Mesenchymal stem cell of Wharton's jelly (primary cell): ENCODE measurements around a stretch of chr18.

- CAGE, long polyA plus RNA, result no peak
Measured at GRCh38 chr18:59345784-59346295, 13.2 kb downstream of the LMAN1 start.

DNA sequence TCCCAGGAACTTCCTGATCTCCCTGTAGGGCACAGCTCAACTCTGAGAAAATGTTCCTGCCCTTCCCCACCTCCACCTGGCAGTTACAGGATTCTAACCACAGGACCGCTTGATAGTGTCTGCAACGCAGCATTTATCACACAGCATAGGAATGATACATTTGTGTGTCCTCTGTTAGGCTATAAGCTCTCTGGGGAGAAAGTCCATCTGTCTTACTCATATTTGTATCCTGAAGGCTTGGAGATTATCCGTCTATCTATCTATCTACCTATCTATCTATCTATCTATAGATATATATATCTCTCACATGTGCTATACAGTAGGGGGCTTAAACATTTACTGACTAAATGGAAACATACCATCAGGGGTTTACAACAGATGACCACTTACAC, 6.4 kb downstream of the LMAN1 start:
- CAGE, long polyA plus RNA, result no peak

DNA sequence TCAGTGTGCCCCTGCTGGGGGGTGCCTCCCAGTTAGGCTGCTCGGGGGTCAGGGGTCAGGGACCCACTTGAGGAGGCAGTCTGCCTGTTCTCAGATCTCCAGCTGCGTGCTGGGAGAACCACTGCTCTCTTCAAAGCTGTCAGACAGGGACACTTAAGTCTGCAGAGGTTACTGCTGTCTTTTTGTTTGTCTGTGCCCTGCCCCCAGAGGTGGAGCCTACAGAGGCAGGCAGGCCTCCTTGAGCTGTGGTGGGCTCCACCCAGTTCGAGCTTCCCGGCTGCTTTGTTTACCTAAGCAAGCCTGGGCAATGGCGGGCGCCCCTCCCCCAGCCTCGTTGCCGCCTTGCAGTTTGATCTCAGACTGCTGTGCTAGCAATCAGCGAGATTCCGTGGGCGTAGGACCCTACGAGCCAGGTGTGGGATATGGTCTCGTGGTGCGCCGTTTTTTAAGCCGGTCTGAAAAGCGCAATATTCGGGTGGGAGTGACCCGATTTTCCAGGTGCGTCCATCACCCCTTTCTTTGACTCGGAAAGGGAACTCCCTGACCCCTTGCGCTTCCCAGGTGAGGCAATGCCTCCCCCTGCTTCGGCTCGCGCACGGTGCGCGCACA, 50.3 kb upstream of the LMAN1 start:
- CAGE, long polyA plus RNA, result no peak

DNA sequence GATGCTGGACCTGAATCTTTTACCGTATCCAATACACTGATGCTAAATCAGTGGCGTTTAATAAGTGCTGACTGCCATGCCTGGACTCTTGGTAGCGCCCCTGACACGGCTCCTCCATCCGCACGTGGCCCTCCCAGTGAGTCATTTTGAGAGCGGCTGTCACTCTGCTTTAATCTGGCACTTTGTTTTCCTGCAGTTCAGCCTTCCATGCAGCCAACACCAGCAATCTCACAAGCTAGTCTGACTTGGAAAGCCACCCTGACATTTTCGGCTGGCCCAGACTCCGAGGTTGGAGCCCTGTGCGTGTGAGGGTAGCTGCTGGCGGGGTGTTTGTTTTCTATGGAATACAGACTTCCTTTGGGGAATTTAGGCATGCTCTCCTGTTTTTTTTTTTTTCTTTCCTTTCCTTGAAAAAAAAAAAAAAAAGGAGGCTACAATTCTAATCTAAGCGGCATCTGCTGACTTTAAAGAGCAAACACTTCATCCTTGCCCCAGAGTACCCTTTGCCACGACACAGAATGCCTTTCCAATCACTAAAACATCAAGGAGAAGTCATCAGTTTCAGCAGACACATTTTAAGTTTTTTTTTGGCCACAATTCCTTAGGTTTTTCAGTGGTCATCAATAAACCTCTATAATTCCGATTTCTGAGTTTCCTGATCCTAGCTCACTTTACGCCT, 155.3 kb upstream of the LMAN1 start:
- CAGE, long polyA plus RNA, result no peak

GRCh38 chr18:59550334-59550677, 146.9 kb downstream of the CCBE1 start:
- CAGE, long polyA plus RNA, result no peak

GRCh38 chr18:59923531-59924056, 23.8 kb downstream of the PMAIP1 start:
- CAGE, long polyA plus RNA, result no peak

DNA sequence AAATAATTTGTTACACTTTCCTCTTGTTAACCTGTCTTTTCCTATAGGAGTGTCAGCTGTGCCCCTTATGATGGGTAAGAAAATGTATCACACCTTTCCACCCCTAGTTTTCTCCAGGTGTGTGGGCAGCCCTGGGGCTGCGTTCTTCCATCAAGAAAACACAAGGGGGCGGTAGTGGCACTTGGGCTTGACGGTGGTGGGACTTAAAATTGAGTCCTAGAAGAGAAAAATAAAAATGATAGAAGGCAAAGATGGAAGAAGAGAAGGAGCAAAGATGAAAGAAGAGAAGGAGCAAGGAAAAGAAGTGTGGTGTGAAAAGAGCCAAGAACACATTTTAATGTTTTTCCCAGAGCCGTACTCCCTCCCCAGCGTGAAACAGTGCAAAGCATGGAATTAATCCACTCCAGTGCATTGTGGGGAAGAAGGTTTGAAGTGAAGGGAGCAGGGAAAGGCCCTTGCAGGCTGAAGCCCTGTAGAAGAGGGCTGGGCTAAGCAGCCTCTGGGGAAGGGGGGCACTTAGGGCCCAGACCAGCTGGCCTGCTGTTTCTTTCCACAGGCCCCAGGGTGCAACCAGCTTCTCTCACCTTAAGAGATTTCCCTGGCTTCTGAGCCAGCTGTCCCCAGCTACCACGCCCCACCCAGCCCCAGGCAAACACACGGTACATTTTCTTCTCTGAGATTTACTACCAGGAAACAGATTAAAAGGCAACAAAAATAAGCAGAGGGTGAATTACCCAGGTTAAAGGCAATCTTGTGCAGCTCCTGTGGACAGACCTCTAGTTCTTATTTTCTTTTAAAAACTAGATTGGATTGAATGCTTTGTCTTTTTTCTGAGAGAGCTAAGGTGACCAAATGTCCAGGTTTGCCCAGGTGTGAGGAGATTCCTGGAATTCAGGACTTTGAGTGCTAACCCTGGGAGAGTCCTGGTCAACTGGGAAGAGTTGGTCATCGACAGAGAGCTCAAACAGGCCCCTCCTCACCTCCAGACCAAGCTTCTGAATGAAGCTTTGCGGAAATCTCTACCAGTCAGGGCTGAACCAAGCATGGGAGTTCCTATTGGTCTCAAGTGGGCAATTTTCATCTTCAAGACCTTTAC, 256.6 kb downstream of the RNF152 start:
- CAGE, long polyA plus RNA, result no peak

DNA sequence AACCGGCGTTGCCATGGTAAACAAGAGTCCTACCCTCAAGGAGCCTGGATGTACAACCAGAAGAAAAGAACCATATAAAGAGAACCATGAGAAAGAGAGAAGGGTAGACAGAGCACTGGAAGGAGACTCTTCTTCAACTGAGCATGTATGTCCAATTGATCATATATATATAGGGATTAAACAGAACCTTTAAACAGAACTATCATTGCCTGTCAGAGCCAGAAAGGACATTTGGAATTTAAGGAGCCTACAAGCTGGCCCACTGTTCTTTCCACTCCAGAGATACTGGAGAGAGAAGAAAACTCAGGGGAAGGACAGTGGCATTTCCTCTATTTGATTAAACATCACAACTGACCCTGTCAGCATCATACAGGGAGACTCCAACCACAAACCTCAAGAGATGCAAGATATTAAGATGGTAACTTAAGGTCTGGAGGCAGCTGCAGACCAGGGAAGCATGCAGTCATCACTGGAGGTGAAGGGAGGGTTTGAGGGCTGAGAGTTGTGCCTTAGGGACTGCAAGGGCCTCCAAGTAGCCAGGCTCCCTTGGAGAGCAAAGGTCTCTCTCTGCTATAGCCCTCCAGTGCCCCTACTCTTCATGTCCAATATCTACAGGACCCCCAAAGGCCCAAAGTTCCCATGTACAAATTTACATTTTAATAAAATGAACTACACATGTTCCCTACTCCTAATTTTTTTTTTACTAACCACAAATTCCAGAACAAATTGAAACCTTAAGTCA, 67.5 kb downstream of the RNF152 start:
- CAGE, long polyA plus RNA, result no peak

DNA sequence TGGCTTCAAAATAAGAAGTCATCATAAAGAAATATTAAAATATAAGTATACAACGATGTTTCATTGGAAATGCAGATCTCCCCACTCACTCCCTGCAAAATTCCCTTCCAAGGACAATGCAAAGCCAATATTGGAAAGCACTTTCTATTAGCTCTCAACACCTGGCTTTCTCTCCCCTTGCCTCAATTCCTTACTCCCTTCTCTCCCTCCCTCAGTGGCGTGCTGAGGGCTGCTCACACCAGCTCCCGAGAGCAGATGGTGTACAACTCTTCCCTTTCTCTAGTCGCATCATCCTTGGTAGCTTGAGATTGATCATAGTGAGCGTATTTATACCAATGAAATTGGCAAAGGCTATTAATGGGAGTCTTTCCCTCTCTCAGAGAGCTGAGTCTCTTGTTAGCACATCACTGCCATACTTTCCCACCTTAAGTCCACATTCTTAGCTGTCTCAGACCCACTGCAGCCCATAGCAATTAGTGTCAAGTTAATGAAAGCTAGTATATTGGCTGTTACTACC, 57.9 kb downstream of the PIGN start:
- CAGE, long polyA plus RNA, result no peak

DNA sequence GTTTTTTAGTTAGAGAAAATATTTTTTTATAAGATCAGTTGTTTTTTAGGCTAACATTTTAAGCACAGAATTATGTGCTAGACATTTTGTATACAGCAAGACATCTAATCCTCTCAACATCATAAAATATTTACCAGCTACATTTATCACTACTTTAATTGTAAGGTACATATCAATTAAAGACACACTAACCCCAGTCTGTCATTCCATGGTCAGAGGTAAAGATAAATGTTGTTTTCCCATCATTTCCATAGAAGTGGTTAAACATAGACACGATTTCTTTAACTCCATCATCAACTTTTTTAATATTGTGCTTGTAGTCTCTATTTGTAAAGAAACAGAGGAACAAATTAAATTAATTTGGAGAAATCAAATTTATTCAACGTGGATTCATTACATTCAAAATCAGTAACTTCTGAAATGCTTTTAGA, 40.1 kb downstream of the PIGN start:
- CAGE, long polyA plus RNA, result no peak

DNA sequence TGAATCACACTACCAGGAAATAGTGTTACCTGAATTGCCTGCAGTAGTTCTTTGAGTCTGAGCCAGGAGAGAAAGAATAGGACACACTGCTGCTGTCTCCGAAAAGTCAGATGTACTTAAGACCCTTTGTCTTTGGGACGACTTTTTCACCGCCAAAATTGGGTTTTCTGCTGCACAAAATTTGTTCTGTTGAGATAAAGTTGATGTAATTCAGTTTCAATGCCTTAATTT, 1.2 kb downstream of the RELCH start:
- CAGE, long polyA plus RNA, result no peak

DNA sequence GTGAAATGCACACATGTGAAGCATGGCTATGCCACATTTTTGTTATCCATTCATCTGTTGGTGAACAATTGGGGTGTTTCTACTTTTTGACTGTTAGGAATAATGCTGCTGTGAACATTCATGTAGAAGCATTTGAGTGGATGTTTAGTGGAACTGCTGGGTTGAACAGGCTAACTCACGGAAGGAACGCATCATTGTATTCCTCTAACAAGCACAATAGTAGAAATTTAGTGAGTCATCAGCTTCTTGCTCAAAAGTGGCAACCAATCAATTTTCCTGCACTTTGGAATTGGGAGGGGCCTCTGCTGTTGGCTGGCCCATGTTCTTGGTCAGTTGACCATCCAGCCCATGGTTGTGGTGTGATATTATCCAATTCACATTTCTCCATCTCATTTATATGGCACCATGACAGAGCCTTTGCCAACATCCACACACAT, 95.0 kb downstream of the TNFRSF11A start:
- CAGE, long polyA plus RNA, result no peak

- CAGE, long polyA plus RNA, result no peak
Measured at GRCh38 chr18:62522082-62522898, 535 bp upstream of the ZCCHC2 start.

DNA sequence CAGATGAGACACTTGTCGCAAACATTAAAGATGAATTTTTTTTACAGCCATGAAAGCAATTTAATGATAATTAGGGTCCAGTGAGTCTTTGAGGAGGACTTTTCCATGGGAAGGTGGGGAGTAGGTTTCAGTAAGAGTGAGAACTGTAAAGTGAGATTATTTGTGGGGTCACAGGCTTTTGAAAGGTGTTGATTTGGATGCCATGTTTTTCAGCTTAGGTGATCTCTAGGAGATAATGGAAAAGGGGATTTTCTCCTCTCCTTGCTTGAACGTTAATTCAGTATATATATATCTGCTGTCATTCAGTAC, 2.4 kb downstream of the ZCCHC2 start:
- CAGE, long polyA plus RNA, result no peak

- CAGE, long polyA plus RNA, result no peak
Measured at GRCh38 chr18:62577188-62577845, 54.5 kb downstream of the ZCCHC2 start.

DNA sequence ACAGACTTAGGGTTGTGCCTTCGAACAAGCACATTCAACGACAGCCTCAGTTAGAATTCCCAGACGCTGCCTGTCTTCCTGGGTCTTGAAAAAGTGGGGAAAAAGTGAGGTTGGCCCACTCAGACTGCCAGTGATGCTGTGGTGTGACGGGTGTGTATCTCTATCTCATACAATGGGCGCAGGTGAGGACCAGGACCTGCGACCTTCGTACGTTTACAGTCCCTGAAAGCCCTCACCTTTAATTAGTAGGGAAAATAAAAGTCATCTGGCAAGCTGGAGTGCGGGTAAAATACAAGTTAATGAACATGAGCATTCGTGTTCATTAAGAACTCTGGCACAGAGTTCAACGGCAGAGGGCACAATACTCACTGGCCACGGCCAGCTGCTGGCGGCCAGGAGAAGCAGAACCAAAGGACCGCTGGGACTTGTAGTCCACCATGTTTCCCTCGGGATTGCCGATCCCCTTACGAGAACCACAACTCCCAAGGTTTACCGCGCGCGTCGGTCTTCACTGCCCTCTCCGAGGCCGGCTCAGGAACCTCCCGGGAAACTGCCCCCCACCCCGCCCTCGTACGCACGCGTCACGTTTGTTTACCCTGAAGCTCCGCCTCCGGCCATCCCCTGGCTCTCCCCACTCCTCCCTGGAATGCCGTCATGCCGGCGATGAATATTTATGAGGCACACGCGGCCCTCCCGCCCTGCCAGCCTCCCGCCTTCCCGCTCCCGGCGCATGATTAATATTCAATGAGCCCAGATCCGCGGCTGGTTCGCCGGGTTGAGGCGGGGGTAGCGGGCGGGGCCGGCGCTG, 512 bp upstream of the PHLPP1 start:
- CAGE, long polyA plus RNA, result no peak

DNA sequence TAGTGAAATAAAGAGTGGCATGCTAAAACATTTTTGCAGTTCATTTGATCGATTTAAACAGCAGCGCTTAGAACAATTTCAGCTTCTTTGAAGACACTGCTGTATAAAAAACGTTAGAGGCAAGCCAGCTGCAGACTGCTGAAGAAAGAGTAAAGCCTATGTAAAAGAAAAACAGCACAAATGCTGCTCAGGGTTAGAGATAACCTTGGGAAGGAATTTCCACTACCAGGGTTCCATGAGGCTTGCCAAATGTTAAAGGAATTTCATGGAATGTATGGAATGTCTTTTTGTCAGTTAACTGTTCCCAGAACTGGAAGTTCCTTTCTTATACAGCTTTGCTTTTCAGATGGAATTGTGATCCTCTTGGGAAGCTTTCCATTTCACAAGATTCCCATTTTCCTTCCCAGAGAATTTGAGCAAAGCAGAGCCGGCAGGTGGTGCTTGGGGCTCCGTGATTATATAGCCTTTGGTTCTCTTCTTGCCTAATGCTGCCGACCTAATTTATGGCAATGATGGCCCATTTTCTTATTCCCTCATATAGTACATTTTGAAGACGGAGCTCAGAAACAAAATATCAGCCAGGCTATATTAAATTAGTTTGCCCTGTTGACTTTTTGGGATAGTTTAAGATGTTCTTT, 162.1 kb downstream of the PHLPP1 start:
- CAGE, long polyA plus RNA, result no peak

- CAGE, long polyA plus RNA, result no peak
Measured at GRCh38 chr18:63137883-63138936, 181.4 kb downstream of the BCL2 start.

DNA sequence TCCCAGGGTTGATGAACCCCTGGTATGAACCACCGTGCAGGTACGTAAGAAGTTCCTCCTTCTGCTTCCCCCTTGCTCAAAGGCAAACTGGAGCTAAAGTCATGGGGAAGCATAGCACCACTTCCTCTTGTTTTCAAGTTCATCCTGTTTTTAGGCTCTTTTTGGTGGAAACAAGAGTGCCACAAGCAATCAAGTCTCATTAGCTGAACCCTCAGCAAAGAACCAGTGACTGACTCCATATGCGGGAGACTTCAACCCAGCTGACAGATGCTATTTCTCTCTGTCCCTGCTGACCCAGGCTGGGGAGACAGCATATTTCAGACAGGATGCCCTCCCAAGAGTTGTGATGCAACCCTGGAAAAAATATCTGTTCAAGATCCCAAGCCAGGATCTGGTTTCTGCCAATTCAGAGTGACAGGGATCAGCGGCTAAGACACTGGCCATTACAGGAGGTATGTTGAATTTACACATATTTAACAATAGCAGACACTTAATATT, 47.6 kb downstream of the BCL2 start:
- CAGE, long polyA plus RNA, result no peak

DNA sequence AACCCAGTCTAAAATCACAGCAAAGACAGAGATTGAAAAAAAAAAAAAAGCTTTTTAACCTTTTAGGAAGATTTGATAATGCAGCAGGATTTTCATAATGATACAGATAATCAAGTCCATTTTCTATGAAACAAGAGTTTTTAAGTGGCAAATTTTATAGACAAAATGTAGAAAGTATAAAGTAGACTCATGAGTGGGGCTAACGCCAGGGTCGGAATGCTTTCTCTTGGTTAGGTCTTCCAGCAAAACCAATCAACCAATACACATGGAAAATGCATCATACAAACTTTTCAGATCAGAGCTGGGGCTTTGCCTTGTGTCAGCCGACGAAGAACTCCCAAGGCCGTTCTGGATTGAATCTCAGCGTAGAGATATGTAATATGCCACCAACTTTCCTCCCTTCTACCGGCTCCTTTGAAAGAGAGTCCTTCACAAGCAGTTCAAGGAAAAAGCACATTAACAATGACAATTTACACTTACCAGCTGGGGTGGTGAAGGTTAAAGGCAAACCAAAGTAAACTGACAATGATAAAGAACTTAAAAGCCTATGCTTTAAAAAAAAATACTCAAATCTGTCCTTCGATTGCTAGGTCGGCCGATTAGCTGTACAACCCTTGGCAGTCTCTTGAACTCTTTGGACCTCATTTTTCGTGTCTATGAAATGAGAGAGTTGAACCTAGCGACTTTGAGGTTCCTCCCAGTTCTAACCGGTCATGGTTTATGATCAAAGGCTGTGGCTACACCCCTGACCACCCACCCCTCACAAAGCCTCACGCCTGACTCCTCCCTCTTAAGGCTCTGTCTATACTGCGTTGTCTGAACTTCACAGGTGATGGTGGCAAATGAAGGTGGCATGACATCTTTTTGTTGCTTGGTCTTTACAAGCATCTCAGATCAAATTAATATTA, 46.3 kb downstream of the BCL2 start:
- CAGE, long polyA plus RNA, result no peak